Suprapubic skin (tissue), 4 donors: ENCODE results near the gene DDC.

DNA sequence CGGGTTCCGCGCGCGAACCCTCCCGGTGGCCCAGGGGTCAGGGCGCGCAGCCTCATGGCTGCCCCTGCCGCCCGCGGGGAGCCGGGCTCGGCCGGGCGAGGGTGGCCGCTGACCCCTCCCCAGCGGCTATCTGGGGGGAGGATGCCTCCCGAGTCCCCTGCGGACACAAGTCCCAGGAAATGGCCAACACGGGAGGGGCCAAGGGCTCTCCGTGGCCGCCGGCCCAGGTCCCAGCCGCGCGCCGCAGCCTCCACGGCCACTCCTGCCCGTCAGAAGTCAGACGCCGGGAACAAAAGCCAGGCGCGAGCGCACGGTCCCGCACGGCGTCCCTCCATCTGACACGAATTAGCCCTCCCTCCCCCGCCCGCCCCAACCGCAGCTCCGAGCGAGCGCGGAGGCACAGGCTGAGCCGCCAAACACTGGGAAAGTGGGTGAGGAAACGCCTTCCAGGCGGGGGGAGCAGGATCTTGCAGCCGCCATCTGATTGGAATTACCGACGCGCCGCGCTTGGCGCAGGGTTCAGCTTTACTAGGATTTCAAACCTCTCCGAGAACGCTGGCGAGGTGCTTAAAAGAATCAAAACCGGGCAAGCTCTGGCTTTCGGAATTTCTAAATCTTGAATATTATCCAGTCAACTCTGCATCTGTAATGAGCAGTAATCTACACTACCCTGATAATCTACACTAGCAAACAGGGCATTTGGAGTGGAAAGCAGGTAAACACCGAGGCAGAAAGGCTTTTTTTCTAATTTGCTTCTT is 44.7 kb downstream of the TNS3 start:
- PRO-cap, result no peak
- RAMPAGE, long total RNA, 4 experiments, result no peak in any of the 4 experiments

DNA sequence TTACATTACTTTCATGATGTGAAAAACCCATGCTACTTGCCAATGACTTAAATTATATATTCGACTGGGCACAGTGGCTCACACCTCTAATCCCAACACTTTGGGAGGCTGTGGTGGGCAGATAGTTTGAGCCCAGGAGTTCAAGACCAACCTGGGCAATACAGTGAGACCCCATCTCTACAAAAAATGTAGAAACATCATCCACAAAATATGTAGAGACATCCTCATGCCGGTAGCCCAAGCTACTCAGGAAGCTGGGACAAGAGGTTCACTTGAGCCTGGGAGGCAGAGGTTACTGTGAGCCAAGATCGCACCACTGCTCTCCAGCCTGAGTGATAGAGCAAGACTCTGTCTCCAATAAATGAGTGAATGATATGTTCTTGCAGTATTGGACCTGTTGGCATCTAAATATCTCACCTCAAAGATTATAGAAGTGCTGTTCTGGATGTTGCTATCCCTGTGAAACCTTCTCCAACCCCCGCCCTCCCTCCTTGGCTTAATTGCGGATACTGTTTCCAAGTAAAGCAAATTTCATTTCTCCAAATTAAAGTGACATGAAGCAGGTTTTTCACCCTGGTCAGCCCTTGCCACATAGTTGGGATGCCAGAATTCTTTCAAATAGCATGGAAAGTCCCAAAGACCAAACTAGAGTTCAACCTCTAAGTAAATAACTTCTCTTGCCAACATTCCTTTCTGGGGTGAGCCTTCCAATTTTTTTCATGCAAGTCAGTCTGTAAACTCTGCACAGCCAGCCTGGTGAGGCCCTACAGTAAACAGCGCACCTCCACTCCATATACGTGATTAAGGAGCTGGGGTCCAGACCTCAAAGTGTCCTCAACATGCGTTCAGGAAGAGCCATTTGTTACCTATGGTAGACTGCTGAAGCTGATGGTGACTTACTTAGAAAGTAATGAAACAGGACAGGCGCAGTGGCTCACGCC is 22.8 kb upstream of the TNS3 start:
- PRO-cap, result no peak
- RAMPAGE, long total RNA, 4 experiments, result no peak in any of the 4 experiments

GRCh38 chr7:47783731-47784311 is 164.4 kb downstream of the PKD1L1 start:
- PRO-cap, result no peak
- RAMPAGE, long total RNA, 4 experiments, result no peak in any of the 4 experiments

- PRO-cap, result no peak
- RAMPAGE, long total RNA, 4 experiments, result no peak in any of the 4 experiments
These were observed 7.5 kb downstream of the HUS1 start for GRCh38 chr7:47971970-47972298.

- PRO-cap, result no peak
- RAMPAGE, long total RNA, 4 experiments, result no peak in any of the 4 experiments
These were observed 22.8 kb upstream of the IKZF1 start for GRCh38 chr7:50281538-50282390.

- PRO-cap, result unidirectional peak, minus-strand start at chr7:50317377
- RAMPAGE, long total RNA, 4 experiments, result no peak in any of the 4 experiments
These were observed 12.6 kb downstream of the IKZF1 start for GRCh38 chr7:50316955-50317766.

- PRO-cap, result no peak
- RAMPAGE, long total RNA, 4 experiments, result no peak in any of the 4 experiments
These were observed 32.9 kb downstream of the IKZF1 start for GRCh38 chr7:50337246-50338058.

DNA sequence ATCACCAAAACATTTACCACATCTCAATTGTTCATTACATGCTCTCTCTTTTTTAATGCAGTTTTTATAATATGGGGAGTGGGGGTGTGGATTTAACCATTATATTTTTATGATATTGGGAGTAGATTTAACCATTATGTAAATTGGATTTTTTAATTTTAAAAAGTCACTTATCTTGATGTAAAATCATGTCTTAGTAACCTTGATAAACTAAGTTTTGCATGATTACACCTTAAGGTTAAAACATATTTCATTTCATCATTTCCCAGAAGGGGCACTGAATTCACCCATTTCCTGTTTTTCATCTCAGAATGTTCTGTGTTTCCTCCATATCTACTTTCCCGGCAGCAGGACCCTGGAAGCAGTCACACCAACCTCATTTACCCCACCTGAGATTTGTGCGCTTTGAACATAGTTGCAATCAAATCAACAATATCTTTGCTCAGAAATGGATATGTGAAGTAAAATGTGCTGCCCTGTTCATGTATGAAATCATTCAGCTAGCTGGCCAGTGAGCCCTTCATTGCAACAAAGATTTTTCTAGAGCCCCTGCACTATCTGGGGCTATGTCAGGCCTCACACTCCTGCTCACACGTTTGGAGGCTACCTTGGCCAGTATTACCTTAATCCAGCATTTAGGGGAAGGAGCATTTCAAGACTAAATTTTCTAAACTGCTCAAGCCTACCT is 46.7 kb downstream of the IKZF1 start:
- PRO-cap, result no peak
- RAMPAGE, long total RNA, 4 experiments, result no peak in any of the 4 experiments

DNA sequence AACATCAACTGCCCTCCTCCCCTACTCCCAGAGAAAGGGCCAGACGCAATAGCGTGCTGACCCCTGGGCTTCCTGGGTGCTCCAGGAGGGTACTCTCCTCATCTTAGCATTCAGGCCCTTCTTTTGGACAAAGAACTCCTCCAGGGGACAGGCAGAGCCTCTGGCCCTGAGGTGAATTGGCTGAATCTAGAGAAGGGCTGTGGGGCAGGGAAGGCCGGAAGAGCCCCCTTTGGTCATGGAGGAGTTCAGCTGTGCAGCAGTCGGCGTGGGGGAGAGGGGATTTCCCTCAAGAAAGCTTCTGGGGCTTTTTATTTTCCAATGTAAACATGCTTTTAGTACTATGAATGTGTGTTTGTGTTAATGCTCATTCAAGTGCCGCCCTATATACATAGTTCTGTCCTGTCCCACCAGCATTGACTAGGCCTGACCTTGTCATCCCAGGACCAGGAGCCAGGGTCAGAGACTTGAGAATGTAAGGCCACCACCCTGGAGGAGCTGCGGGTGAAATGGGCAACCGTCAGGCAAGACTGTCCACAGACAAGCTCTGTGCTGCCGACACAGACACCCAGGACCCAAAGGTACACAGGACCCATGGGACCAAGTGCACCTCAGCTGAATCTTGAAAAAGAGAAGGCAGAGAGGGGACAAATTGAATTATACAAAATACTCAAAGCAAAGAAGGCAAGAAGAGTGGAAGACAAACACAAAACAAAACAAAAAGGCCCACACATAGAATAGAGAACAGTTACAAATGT is 38.7 kb downstream of the FIGNL1 start:
- PRO-cap, result no peak
- RAMPAGE, long total RNA, 4 experiments, result no peak in any of the 4 experiments

DNA sequence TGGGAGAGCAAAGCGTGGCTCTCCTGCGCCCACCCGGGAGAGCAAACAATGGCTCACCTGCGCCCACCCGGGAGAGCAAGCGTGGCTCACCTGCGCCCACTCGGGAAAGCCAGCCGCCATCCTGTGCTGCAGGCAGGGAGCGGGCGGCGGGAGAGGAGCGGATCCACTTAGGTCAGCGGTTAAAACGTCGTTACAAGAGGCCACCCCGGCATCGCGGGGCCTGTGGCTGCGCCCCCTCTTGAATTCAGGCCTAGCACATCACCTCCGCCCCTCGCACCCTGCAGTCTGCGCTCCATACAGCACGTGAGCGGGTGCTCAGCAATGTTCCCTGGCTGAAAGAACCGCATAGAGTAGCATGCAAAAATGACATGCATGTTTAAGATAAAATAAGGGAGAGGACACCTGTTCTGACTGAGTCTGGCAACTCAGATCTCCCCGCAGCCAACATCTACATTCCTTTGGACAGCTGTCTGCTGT is 549 bp upstream of the FIGNL1 start:
- PRO-cap, result no peak
- RAMPAGE, long total RNA, 4 experiments, result no peak in any of the 4 experiments

- PRO-cap, result no peak
- RAMPAGE, long total RNA, 4 experiments, result no peak in any of the 4 experiments
These were observed 51.6 kb downstream of the DDC start for GRCh38 chr7:50513564-50513953.

DNA sequence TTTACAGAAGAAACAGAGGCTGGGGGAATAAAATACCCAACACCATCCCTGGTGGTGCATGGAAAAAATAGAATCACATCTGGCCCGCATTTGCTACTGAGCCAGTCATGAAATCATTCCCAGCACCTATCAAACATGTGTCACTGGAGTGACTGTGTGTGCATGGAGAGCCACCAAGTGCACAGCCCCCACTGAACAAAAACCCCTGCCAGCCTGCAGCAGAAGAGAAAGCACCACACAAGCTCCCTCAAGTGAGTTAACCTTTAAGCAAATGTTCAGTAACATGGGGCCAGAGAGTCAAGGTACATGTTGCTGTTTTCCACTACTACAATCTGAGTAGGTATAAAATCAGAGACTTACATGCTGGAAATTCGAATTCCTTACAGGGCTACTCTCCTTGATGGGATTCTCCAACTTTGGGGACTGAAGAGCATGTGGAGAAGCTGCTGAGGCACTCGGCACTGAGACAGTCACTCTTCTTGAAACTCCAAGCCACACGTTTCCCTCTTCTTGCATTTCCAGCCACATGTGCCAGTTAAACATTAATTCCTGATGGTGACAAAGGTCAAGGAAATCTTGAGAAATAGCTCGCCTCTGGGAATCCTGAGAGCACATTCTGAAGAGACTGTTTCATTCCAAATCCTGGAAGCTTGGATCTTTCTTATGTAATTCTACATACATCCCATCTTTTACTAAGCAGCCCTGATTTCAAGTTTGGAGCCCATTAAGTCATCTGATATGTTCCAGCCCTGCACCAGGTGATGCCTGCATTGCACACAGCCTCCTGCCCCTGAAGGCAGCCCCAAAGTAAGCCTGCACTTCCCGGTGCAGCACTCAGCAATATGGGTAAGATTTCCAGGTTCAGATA is at the start of gene DDC:
DDC (minus strand) TSS at position 481 of the 868 bp plus-strand sequence.
- PRO-cap, result no peak
- RAMPAGE, long total RNA, 4 experiments, result no peak in any of the 4 experiments

- PRO-cap, result no peak
- RAMPAGE, long total RNA, 4 experiments, result start-site peak on the minus strand in 1 of 4 experiments, at chr7:50629446-50629690 at its widest, 5 reads per replicate
These were observed 64.1 kb upstream of the DDC start for GRCh38 chr7:50629038-50630033.

GRCh38 chr7:50659910-50660616 is 94.9 kb upstream of the DDC start:
- PRO-cap, result no peak
- RAMPAGE, long total RNA, 4 experiments, result no peak in any of the 4 experiments

DNA sequence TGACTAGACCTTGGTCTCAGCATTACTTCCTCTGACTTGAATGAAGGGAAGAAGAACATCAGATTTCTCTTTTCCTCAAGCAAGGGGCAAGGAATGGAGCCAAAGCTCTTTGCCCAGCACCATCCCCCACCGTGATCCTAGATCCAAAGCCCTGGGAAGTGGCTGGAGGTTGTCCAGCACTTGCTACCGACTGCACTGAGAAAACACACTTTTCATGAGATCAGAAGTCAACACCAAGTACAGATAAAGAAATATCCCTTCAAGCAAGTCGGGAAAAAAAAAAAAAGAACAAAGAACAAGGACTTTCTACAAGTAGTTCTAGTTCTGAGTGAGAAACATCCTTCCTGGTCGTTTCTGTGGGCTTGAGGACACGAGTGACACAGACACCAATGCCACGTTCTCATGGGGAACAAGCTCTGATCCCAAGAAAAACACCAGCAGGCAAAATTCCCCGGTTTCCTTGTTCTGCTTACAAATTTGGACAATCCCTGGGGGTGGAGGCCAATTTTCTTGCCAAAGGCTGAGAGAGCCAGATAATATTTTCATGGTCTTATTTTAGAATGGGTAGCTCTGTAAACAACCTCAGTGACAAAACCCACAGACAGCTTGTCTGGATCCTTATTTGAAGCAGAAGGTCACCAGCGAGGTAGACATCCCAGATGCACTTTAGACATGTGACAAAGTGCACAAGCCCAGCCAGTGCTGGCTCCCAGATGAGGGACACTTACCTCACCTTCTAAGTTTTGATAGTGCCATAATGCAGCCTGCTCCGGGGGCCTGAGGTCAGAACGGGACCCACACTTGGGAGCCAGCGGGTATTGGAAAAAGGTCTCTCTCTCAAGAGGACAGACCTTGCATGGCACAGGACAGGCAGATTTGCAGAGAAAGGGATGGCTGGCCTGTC is 102.4 kb upstream of the DDC start:
- PRO-cap, result no peak
- RAMPAGE, long total RNA, 4 experiments, result no peak in any of the 4 experiments

DNA sequence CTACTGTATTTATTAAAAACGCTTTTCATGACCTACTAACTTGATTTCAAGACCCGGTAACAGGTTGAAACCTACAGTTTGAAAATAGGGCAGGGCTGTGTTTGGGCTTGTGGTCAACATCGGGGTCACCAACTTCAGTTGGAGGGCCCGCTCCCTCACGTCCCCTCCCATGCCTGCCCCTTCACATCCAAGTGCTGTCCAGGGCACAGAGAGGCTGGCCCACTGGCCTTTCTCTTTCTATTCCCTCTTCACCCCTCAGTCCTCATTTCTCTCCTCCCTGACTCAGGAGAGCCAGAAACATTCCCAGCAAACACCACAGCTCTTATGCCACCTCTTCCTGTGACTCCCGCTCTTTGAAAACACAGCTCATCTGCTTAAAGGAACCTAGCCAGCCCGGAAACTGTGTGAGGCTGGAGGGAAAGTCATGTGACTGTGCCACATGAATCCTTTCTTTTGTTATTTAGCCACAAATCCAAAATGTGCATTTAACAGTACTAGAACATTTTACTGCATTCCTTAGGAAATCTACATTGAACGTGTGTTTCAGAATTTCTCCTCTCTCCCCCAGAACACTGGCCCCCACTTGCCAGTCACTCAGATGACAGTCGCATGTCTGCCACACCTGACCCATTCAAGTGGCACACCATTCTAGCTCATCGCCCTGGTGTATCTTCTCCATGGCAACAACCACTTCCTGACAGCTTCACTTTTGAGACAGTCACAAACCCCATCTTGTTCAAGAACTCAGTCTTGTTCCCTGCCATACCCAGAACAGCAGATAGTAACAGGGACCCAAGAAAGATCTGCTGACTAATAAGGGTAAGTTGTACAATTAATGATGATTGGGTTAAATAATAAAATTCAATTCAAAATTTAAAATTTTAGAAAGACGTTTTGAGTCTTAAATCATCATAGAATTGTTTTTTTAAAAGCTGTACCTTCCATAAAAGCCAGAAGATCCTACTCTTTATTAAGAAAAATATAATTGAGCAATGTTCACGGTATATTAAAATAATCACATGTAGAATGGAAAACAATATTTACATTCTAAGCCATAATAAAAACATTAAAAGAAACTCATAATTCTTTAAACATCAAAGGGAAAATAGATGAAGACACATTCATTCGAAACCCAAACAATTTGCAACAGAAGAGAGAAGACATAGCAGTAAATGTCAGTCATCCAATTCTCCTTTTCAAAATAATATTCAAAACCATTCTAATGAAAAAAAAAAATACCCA is 42.7 kb downstream of the GRB10 start:
- PRO-cap, result no peak
- RAMPAGE, long total RNA, 4 experiments, result no peak in any of the 4 experiments

- PRO-cap, result no peak
- RAMPAGE, long total RNA, 4 experiments, result no peak in any of the 4 experiments
These were observed 187.4 kb upstream of the GRB10 start for GRCh38 chr7:50970070-50970570.

- PRO-cap, result no peak
- RAMPAGE, long total RNA, 4 experiments, result no peak in any of the 4 experiments
These were observed 182.8 kb downstream of the COBL start for GRCh38 chr7:51133917-51134178.

GRCh38 chr7:51315801-51316312 is 752 bp downstream of the COBL start:
- PRO-cap, result no peak
- RAMPAGE, long total RNA, 4 experiments, result no peak in any of the 4 experiments

GRCh38 chr7:51350188-51350601 is 33.6 kb upstream of the COBL start:
- PRO-cap, result no peak
- RAMPAGE, long total RNA, 4 experiments, result no peak in any of the 4 experiments